GM19240 (cell line): ENCODE measurements around the genes STAC2, TCAP and THRA.

- RRBS, result no CpG with 5 or more reads among the region's 11 CpGs
Measured at GRCh38 chr17:39092816-39093434, 58.5 kb downstream of the PLXDC1 start.

GRCh38 chr17:39131734-39132288 is 19.6 kb downstream of the PLXDC1 start:
- RRBS, result no CpG with 5 or more reads among the region's 6 CpGs

DNA sequence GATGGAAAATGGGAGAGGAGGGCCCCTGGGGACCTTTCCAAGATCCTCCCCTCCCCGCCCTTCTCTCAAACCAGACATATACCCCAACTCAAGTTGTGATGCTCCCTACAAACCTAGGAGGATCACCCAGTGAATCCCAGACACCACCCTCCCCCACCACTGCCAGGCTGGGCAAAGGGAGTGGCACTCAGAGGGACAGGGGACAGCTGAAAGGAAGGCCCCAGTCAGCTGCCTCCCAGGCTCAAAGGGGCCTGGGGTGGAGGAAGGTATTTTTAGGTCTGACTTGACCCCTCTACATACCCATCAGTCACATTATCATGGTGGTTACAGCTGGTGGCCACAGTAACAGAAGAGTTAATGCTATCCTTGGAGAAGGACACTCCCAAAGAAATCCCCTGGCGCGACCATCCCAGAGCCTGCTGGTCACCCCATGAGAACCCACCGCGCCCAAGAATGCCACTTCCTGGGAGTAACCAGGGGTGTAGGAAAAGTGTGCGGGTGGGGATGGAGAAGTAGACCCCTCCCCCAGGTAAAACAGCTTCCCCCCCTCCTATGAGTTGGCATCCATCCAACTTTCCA is 1.2 kb downstream of the CACNB1 start:
- RRBS, result no CpG with 5 or more reads among the region's 6 CpGs

DNA sequence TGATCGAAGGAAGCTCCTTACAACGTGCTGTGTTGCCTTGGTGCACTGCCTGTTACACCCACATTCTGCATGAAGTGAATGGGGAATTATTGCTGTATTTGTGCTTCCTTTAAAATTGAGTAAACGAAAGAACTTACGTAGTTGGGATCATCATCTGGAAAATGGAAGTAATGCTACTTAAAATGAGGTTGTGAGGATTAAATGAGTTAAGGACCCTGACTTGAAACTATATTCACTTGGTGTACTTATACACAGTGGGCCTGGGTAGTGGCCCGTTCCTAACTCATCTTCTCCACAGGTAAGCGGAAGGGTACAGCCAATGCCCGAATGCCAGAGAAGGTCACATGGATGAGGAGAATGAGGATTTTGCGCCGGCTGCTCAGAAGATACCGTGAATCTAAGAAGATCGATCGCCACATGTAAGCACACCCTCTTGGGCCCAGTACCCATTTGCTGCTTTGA is 2.6 kb downstream of the RPL19 start:
- RRBS, result no CpG with 5 or more reads among the region's 12 CpGs

DNA sequence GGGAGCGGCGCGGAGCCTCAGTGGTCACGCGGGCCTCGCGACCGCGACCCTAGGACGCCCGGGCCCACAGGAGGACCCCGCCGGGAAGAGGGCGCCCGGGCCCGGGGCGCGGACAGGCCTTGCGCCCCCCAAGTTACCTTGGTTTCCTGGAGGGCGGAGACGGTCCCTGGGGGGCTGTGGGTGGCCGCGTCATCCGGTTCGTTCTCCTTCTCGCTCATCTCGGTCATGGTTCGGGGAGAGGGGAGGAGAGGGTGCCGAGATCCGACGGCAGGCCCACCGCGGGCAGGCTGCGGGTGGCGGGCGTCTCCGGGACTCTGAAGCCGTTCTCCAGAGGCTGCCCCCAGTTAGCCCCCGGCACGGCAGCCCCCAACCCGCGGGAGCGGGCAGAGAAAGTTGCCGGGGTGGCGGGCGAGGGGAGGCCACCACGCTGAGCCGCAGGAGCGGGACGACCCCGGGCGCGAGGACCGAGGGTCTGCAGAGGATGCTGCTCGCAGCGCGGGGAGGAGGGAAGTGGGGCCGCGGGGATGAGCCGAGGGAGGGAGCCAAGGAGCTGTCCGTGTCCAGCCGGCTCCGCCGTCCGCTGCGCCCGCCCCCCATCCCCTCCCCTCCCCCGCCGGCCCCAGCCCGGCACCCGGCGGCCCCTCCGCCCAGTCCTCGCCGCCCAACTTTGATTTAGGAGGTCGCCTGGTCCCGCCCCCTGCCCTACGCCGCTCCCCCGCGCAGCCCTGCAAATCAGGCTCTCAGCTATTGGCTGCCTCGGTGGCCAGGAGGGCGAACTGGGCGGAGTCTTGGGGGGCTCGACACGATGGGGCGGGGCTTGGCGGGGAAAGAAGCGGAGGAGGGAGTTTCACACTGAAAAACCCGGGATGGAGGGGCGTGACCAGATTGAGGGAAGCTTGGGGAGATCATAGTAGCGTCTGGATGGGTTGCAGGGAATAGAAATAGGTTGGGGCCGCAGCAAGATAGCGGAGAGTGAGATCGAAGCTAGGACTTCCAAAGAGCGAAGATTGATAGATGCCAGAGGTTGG is at the start of gene STAC2:
Gene STAC2, minus strand, starts transcription at position 670 of the 1,028 bp plus-strand sequence.
- RRBS, result 7% methylated on average over 50 of the region's 96 CpGs

GRCh38 chr17:39470862-39471910 is 9.9 kb downstream of the CDK12 start:
- RRBS, result no CpG with 5 or more reads among the region's 4 CpGs

- RRBS, result no CpG with 5 or more reads among the region's 8 CpGs
Measured at GRCh38 chr17:39533027-39534246, 72.2 kb downstream of the CDK12 start.

GRCh38 chr17:39593994-39594337 is 13.8 kb downstream of the NEUROD2 start:
- RRBS, result no CpG with 5 or more reads among the region's 3 CpGs

DNA sequence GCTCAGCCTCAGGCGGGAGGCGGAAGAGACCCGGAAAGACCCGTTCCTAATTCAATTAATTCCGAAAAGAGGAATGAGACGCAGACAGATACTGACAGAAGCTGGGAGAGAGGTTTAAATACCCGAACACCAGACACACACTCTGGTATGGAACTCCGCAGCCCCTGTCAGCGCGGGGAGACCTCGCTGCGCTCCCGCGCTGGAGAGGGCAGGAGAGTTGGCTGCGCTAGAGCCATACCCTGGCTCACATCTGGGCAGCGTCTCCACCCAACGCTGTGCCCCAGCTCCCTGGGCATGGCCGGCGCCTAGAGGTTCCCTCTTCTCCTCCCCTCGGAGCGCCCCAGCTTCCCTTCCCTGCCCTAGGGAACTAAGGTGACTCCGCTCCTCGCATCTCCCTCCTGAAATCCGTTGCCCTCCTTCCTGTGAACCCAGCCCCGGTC is 8.0 kb downstream of the NEUROD2 start:
- RRBS, result no CpG with 5 or more reads among the region's 25 CpGs

DNA sequence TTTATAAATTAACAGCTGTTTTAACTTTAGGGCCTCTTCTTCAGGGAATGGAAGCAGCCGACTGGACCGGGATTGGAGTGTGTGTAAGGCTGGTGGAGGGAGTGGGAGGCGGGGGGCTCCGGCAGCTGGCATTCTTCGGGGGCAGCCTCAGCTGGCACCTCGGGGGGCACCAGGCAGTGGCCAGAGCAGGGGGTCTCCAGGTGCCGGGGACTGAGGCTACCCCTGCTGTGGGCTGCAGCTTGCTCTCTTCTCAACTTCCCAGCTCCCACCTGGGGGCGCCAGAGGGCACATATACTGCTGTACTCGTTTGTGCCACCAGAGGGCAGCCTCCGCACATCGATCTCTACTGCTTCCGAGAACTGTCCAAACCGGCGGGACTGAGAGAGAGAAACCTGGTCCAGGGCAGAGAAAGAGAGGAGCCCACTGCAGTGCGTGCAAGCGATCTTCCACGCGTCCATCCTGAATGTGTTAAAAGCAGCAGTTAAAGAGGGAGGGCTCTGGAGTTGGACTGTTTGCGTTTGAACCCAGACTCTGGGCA is 4.9 kb upstream of the PPP1R1B start:
- RRBS, result 18% methylated on average over 5 of the region's 19 CpGs

- RRBS, result no CpG with 5 or more reads among the region's 12 CpGs
Measured at GRCh38 chr17:39627935-39628973, 1.5 kb downstream of the PPP1R1B start.

GRCh38 chr17:39633616-39634205 is 3.2 kb upstream of the STARD3 start:
- RRBS, result no CpG with 5 or more reads among the region's 7 CpGs

GRCh38 chr17:39638142-39638812 is 1.3 kb downstream of the STARD3 start:
- RRBS, result no CpG with 5 or more reads among the region's 9 CpGs

DNA sequence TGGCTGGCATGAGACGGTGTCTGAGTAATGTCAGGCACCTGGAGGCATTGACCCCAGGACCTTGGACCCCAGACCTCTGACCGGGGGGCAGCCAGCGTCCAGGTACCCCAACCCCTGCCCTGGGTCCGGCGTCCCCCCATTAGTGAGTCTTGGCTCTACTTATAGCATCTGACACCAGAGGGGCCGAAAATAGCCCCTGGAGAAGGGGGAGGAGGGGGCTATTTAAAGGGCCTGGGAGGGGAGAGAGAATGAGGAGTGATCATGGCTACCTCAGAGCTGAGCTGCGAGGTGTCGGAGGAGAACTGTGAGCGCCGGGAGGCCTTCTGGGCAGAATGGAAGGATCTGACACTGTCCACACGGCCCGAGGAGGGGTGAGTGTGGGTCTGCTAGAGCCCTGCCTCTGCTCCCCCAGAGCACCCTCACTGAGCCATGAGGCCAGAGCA is at the start of gene TCAP:
Gene TCAP, plus strand, starts transcription at position 251 of the 443 bp plus-strand sequence.
- RRBS, result 80% methylated on average over 3 of the region's 12 CpGs

- RRBS, result no CpG with 5 or more reads among the region's 2 CpGs
Measured at GRCh38 chr17:39703545-39703995, 3.7 kb downstream of the ERBB2 start.

GRCh38 chr17:39728385-39728893 is 1.9 kb downstream of the MIEN1 start:
- RRBS, result no CpG with 5 or more reads among the region's 6 CpGs

GRCh38 chr17:39742775-39743233 is 5.1 kb downstream of the GRB7 start:
- RRBS, result no CpG with 5 or more reads among the region's 15 CpGs

- RRBS, result no CpG with 5 or more reads among the region's 13 CpGs
Measured at GRCh38 chr17:39755421-39755819, 17.7 kb downstream of the GRB7 start.

- RRBS, result no CpG with 5 or more reads among the region's 2 CpGs
Measured at GRCh38 chr17:40021390-40021802, 6.2 kb downstream of the CSF3 start.

GRCh38 chr17:40062629-40063596 is at the start of gene THRA:
TSS of gene THRA (plus strand) at chr17:40062965.
- RRBS, result 3% methylated on average over 61 of the region's 106 CpGs